PC-3 (cell line): ENCODE measurements around the gene CC2D1A.

GRCh38 chr19:13140509-13141008, 9.6 kb downstream of the STX10 start:
- RAMPAGE, long total RNA = no peak

DNA sequence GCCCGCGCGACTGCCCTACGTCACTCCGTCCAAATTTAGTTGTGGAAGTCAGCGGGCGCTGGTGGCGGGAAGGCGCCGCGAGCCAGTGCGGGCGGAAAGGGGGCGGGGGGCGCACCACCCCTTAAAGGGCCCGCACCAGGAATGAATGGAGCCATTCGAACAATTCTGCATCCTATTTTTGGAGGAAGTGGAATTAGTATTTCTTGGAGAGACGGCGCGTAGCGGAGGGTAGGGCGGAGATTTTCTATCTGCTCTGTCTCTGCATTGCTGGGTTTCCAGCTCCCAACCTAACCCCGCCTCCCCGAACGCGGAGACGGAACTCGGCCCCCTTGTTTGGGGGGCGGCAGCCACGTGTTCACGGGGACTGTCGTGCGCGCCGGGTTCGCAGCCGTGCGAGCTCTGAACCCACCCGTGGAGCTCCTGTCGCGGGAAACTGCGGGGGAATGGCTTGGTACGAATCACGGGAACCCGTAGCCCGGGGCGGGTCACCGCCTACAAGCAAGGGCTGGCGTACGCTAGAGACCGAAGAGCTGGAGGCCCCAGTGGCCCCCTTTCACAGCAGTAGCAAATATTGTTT, 1.8 kb downstream of the IER2 start:
- RAMPAGE, long total RNA = no peak

GRCh38 chr19:13186003-13186410, 35.8 kb downstream of the IER2 start:
- RAMPAGE, long total RNA = no peak

GRCh38 chr19:13398765-13399153, 107.5 kb downstream of the CACNA1A start:
- RAMPAGE, long total RNA = no peak

DNA sequence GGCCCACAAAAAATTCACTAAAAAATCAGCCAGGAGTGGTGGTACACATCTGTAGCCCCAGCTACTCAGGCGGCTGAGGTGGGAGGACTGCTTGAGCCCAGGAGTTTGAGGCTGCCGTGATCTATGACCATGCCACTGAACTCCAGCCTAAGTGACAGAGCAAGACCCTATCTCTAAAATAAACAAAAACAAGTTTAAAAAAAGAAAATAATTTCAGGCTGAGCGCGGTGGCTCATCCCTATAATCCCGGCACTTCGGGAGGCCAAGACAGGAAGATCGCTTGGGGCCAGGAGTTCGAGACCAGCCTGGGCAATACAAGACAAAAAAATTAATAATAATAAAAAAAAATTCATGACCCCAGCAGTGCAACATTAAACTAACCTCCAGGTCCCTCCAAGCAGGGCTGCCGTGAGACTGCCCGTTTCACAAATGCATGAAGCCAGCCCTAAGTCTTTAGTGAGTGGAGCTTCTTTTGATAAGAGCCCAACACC, 38.7 kb upstream of the NANOS3 start:
- RAMPAGE, long total RNA = no peak

DNA sequence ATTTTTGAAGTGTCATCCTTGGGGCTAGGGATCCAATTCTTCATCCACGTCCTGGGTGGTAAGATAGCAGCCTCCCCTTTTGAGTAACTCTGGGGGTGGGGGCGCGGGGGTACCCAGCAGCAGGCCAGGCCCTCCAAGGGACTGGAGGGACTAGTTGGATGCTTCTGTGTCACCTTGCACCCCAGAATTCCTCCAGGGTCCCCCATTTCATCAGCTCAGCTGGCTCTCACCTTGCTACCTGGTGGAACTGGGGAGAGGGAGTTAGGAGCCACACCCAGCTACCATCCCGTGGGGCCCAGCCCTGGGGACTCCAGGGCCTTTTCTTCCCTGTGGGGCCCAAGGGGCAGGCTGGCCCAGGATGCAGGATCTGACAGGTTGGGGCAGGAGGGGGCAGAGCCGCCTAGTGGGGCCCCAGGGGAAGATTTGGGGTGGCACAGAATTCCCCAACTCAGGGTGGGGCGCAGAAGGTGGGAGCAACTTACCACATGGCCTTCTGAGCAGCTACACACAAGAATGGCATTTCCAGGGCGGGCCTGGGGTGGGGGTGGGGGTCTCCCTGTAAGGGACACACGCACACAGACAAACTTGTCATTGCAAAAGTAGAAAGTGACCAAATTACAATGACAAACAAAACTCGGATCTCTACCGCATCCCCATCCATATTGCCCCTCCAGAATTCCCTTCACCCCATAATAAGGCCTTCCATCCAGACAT, 32.7 kb upstream of the NANOS3 start:
- RAMPAGE, long total RNA = no peak

GRCh38 chr19:13905820-13907060, at the start of gene CC2D1A:
CC2D1A (plus strand) TSS chr19:13906201.
- RAMPAGE, long total RNA = no peak

DNA sequence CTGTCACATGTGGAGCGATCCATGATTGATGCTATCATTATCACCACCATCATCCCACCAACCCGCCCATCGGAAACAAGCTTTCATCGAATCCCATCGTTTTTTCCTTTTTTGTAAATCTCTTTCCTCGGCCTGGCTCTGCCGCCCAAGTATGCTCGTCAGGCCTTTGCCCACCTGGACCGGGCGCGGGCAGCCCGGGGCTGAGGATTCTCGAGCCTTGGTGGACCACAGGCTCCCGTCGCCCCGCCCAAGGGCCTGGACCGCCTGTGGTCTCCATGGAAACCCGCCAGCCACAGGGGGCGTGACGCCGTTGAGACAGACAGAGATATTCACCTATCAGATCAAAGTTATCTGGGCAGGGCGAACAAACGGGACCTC, 409 bp upstream of the DCAF15 start:
- RAMPAGE, long total RNA = no peak

- RAMPAGE, long total RNA = no peak
Observed at GRCh38 chr19:13955763-13956420, 3.6 kb downstream of the DCAF15 start.

GRCh38 chr19:13979276-13979848, 26.8 kb downstream of the RFX1 start:
- RAMPAGE, long total RNA = no peak

GRCh38 chr19:13993482-13994102, 12.5 kb downstream of the RFX1 start:
- RAMPAGE, long total RNA = no peak

- RAMPAGE, long total RNA = no peak
Observed at GRCh38 chr19:14052666-14053706, 8.9 kb downstream of the PALM3 start.

- RAMPAGE, long total RNA = no peak
Observed at GRCh38 chr19:14204664-14204914, 1.4 kb downstream of the ADGRL1 start.

DNA sequence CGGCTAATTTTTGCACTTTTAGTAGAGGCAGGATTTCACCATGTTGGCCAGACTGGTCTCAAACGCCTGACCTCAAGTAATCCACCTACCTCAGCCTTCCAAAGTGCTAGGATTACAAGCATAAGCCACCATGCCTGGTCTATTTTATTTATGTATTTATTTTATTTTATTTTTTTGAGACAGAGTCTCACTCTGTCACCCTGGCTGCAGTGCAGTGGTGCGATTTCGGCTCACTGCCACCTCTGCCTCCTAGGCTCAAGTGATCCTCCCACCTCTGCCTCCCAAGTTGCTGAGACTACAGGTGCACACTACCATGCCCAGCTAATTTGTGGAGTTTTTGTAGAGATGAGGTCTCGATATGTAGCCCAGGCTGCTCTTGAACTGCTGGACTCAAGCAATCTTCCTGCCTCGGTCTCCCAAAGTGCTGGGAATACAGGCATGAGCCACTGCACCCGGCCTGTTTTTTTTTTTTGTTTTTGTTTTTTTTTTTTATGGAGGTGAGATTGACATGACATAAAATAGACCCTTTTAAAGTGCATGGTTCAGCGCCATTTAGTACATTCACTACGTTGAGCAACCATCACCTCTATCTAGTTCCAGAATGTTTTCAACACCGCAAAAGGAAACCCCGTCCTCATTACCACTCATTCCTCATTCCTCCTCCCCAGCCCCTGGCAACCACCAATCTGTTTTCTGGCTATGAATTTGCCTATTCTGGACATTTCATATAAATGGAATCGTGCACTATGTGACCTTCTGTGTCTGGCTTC, 10.2 kb upstream of the ADGRE5 start:
- RAMPAGE, long total RNA = no peak

DNA sequence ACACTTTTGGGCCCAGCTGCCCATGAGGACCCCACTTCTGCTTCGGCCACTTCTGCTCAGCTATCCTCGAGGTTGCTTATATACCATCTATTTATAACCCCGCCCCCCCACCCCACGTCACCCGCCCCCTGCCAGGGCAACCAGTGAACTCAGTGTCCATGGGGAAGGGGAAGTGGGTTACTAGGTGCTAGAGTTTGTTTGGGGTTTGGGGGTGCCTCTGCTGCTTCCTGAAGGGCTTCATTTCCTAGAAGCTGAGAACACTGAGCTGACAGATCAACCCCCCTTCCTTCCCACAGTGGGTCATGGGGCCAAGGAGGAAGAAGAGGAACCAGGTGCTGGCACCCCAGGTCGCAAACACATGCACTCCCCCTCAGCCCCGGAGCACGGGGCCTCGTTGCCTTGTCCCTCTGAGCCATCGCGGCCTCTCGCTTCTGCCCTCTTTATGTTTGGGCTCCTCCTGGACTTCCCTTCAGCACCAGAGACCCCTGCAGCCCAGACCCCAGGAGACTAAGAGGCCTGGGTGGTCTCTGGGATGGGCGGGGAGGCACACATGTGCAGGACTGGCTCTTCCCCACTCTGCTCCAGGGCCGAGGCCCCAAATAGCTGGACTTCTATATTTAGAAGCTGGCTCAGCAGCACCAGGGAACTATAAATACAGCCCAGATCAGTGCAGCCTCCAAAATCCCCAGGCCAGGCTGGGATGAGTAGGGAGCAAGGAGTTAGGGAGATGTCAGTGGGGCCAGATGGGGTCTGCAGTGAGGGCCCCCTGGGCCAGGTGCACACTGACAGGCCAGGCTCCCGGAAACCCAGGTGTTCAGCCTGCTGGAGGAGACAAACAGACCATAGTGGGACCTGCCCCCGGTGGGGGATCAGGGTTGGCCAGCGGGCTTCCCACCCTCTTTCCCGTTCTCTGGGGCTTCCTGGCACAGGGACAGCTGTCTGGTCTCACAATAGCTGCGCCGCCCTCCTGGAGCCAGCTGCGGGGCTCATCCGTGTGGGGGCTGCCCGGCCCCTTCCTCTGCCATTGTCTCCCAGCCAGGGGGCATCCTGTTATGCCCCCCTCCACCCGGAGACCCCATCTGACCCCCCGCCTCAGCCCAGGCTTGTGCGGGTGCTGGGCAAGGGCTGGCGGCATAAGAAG, 5.7 kb upstream of the ADGRE5 start:
- RAMPAGE, long total RNA = no peak

DNA sequence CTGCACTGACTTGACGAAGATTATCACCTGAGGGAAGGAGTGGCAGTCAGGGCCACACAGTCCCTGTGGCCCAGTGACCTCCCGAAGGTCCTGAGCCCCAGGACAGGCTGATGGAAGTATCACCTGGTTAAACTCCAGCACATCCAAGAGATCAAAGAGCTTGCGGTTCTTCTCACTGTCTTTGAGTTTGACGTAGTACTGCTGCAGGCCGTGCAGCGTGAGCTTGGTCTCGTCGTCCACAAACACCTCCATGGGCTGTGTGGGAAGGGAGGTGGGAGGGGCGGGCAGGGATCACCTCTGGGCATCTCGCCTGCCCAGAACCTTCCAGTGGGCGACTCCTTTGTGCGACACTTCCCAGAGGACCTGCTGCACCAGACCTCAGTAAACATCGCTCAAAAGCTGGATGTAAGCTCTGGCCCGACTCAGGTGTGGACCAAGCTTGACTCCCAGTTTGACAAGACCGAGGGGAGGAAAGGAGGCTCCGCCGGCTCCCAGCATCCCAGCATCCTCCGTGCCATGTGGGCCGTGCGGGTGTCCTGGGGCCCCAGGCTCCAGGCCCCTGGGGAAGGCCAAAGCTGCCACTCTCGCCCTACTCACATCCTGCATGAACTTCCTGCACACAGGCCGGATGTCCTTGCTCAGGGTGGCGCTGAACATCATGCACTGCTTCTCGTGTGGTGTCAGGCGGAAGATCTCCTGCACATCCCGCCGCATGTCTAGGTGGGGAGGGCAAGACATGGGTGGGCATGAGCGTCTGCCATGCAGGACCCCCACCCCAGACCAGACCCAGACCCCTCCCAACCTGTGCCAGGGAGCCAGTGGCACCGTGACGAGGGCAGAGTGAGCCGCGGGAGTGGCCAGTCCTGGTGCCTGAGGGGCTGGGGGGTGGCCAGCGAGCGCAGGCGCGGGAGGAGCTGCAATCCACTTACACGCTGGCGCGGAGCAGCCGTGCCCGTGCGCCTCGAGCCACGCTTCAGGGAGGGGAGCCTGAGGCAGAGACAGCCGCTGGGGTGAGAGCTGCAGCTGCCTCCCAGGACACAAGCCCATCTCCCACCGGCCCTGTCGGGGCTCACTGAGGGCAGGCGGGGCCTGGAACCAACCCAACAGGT, 9.2 kb downstream of the DDX39A start:
- RAMPAGE, long total RNA = no peak

- RAMPAGE, long total RNA = no peak
Observed at GRCh38 chr19:14434633-14435491, 1.8 kb downstream of the PKN1 start.

DNA sequence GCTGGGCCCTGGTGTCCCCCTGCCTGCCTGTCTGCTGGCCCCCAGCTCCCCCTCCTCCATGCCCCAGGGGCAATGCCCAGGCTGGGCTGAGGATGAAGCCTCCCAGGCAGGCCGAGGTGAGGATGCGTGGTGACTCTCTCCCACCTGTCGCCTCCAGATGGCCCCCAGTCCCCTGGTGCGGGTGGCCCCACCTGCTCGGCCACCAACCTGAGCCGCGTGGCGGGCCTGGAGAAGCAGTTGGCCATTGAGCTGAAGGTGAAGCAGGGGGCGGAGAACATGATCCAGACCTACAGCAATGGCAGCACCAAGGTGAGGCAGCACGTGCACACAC, 10.2 kb downstream of the PKN1 start:
- RAMPAGE, long total RNA = no peak

GRCh38 chr19:14783600-14783974, 5.2 kb upstream of the ADGRE2 start:
- RAMPAGE, long total RNA = no peak

DNA sequence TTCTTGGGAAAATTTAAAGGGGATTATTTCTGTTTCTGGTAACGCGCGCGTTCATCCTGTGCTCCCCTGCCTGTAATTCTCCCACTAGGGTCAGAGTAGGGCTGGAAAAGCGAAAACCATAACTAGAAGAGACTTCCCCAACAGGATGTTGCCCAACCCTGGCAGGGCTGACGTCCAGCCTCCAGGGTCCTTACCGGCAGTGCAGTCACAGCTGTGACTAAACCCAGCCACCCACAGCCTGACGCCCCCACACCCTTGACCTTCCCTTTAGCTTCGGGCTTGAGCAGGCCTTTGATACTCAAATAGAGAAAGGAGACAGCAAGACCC, 6.3 kb upstream of the ADGRE2 start:
- RAMPAGE, long total RNA = no peak